Camera-type eye (tissue), 1 donor: ENCODE results near the genes NKX2-4 and THBD.

- RAMPAGE, long total RNA: no peak
Observed at GRCh38 chr20:20472341-20473034, 104.6 kb downstream of the INSM1 start.

DNA sequence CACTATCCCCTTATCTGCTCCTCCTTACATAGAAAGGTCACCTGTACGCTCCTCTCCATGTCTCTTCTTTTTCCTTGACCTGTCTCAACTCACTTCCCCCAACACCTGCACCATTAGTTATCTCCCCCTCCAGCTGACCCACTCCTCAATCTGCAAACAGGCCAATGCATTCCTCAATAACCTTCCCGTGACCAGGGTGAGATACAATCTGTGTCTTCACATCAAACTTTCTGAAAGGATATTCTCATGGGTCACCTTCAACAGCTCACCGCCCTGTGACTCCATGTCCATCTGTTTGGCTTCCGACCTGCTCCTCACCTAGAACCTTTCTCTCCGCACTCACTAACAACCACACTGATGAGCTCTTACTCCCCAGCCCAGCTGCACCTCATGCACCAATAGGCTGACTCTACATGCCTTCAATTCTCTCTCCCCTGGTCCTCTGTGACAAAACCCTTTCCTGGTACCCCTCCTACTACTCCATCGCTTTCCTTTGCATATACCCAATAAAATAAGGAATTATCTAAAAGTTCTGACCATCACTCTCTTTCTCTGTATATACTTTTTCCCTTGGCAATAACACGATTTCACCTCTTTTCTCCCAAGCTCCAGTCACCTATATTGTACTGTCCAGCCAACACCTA lies 33.8 kb downstream of the RALGAPA2 start:
- RAMPAGE, long total RNA: no peak

DNA sequence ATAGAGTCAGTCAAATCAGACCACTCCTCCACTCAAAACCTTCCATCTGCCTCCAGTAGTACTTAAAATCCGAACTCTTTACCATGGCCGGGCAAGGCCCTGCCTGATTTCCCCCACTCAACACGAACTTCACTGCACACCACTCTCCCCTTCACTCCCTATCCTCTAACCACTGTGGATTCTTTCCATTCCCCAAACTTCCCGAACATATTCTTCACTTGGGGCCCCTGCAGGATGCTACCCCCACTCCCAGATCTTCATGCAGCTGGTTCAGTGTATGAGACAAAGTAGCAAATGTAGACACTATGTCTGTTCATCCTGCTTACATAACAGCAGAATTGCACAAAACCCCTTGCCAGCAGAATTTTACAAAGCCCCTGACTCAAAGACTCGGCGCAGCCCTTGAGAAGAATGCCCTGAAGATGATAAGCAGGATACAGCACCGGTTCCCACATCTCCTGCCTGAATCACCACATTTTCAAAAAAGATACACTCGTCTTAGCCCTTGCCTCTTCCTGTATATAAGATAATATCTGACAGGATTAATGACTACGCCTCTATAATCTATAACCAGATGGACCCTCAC lies 29.0 kb downstream of the RALGAPA2 start:
- RAMPAGE, long total RNA: no peak

- RAMPAGE, long total RNA: no peak
Observed at GRCh38 chr20:21179637-21180187, 53.8 kb downstream of the KIZ start.

GRCh38 chr20:21189631-21189998 lies 63.7 kb downstream of the KIZ start:
- RAMPAGE, long total RNA: no peak

GRCh38 chr20:21390923-21391874 lies 6.1 kb downstream of the NKX2-4 start:
- RAMPAGE, long total RNA: no peak

DNA sequence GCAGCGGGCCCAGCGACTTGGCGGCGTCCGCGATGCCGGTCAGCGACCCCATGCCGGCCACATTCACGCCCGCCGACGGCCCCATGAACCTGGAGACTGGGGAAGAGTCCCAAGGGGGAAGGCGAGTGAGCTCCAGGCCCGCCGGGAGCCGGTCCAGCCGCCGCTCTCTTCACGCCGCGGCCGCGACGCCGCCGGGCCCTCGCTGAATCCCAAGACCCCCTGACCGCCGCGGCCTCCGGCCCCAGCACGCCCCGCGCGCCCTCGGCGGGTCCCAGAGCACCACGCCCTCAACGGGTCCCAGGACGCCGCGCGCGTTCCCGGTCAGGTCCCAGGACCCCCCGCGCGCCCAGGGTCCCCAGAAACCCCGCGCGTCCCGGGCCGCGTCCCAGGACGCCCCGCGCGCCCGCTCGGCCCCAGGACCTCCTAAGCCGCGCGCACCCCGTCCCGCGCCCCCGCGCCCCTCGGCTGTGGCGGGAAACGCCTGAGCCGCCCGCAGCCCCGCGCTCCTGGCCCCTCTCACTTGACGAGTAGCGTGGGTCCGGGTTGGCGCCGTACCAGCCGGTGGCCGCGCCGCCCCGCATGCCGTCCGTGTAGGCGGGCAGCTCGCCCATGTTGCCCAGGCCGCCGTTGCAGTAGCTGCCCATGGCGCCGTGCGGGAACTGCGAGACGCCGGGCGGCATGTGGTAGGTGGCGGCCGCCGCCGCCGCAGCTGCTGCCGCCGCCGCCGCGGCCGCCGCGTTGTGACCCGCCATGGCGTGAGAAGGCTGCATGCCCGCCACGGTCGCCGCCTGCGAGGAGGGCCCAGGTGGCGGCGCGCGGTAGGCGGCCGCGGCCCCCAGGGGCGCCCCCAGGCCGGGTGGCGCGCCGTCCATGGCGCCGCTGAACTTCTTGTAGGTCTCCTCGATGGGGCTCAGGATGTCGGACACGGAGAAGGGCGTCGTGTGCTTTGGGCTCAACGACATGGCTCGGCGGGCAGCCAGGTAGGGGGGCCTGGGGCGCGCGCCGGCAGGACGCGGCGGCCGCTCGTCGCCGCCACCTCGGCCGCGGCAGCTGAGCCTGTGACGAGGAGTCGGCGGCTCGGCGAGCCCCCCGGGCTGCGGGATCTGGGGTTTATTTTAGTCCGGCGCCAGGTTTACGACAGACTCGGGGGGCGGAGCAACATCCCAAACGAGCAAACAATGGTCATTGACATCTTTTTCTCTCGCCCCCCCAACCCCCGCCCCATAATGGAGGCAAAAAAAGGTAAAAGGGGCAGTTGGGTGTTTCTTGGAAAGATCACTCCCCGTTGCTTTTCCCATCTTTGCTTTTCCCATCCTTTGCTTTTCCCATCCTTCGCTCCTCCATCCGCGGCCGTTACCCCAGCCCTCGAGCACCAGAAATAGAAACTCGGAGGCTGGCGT lies at the start of gene NKX2-4:
NKX2-4 (minus strand) TSS at position 1,089 of the 1,400 bp plus-strand sequence.
- RAMPAGE, long total RNA: no peak

- RAMPAGE, long total RNA: no peak
Observed at GRCh38 chr20:21472948-21473328, 40.9 kb downstream of the NKX2-2 start.

DNA sequence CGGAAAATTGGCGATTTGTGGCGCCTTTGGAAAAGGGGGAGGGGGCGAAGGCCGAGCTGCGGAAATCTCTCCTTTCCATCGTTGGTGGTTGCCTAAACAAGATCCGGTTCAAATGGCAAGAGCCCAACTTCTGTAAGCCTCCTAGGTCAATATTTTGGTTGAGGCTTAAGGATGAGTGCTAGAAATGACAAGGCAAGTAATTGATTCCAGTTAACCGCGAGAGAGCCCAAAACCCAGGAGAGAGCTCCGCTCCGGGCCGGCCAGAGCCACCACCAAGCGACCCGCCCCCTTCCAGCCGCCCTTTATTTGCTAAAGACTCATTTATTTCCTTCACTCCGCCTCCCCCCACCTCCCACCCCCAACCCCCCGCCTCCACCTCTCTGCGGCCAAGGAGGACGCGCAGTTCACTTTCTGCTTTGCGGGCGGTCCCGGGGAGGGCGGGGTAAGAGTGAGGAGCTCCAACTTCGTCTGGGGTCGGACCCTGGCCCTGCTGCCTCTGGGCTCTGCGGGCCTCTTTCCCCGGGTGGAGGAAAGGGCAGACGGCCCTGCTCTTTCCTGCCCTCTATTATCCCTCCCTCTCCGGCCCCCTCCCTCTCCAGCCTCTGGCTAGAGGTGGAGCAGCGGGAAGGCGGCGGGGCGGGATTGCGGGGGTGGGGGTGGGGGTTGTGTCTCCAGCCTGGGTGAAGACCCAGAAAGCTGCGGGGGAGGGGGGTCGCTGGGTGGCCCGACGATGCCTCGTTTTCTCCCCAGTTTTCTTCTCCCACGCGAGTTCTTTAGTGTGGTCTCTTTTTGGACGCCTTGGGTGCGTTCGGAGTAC lies 965 bp upstream of the NKX2-2 start:
- RAMPAGE, long total RNA: no peak

GRCh38 chr20:21530006-21530257 lies 16.1 kb upstream of the NKX2-2 start:
- RAMPAGE, long total RNA: no peak

DNA sequence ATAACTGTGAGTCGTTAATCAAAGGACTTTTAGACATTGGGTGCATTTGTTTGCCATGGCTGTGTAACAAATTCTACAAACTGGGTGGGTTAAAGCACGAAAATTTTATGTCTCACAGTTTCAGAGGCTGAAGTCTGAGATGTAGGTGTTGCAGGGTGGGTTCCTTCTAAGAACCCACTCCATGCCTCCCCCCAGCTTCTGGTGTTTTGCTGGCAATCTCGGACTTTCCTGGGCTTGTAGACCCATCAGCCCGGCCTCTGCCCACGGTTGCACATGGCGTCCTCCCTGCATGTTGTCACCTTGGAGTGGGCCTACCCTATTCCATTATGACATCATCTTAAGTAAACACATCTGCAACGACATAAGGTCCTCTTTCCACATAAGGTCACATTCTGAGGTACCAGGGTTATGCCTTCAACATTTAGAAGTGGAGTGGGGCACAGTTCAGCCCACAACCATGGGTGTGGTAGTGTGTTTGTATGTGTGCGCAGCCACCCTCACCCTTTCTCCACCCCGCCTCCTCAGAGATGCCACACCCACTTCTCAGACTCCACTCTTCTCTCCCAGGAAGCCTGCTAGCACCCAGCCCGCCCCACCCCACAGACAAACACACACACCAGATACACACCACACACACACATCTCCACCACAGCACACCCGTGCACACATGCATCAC lies 113.0 kb downstream of the FOXA2 start:
- RAMPAGE, long total RNA: no peak

DNA sequence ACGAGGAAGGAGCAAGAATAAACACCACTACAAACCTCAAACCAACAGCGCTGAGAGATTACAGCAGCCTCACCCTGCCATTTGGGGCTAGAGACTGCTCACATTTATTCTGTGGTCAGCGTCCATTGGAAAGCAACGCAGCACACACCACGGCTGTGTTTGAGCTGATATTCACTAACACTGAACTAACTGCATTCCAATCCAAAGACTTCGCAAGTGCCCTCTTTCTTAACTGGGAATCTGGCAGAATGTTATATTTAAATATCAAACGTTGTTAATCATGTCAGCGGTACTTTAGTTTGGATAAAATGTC lies 94.6 kb downstream of the FOXA2 start:
- RAMPAGE, long total RNA: no peak

GRCh38 chr20:22578194-22578714 lies 6.1 kb downstream of the FOXA2 start:
- RAMPAGE, long total RNA: no peak

DNA sequence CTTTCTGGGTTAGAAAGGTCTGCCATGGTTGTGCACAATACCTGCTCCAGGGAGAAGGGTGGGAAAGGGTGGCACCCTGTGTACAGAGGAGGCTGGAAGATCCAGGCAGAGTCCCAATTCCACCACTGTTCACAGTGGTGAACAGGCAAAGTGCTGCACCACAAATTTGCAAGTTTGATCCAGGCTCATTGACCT lies 4.1 kb downstream of the FOXA2 start:
- RAMPAGE, long total RNA: no peak

DNA sequence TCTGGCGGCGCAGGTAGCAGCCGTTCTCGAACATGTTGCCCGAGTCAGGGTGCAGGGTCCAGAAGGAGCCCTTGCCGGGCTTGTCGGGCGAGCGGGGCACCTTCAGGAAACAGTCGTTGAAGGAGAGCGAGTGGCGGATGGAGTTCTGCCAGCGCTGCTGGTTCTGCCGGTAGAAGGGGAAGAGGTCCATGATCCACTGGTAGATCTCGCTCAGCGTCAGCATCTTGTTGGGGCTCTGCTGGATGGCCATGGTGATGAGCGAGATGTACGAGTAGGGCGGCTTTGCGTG lies 2.0 kb downstream of the FOXA2 start:
- RAMPAGE, long total RNA: no peak

GRCh38 chr20:22584658-22585807 lies 661 bp upstream of the FOXA2 start:
- RAMPAGE, long total RNA: no peak

DNA sequence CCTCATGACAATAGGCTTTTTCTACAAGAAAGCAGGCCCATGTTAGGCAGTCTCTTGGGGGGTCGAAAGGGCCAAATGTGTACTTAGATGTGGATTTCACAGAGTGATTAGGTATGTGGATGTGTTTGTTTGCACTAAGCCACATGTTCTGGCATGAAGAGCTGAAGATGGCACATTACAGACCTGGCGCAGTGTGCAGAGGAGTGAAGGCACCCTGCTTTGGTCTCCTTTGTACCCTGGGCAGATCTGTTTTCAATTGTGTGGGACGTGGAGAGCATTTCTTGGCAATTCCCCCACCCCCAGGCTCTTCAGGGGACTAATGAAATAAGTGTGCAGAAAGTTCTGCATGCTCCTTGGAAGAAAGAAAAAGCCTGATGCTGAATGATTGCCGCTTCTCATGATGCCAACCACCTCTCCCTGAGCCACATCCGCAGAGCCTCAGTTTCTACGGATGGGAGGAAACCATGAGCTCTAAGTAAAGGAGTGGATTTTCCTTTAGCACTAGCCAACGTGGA lies 50.8 kb upstream of the SSTR4 start:
- RAMPAGE, long total RNA: no peak

DNA sequence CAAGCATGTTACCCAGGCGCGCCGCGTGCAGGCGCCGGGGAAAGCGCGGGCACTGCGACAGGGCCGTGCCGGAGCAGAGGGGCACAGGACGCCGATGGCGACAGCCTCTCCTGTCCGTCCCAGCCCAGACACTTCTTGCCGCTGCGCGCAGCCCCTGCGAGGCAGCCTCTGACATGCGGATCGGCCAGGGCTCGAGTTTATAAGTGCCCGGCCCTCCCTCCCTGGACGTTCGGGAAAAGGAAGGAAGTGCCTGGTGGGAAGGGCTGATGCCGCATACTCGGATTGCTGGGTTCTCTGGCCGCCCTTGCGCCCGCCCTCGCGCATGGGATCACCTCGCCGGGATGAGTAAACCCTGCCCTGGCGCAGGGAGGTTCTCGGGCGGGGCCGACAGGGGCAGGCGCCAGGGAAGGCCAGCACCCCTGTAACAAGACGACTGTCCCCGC lies at the start of gene THBD:
THBD (minus strand) TSS at position 175 of the 443 bp plus-strand sequence.
- RAMPAGE, long total RNA: no peak

DNA sequence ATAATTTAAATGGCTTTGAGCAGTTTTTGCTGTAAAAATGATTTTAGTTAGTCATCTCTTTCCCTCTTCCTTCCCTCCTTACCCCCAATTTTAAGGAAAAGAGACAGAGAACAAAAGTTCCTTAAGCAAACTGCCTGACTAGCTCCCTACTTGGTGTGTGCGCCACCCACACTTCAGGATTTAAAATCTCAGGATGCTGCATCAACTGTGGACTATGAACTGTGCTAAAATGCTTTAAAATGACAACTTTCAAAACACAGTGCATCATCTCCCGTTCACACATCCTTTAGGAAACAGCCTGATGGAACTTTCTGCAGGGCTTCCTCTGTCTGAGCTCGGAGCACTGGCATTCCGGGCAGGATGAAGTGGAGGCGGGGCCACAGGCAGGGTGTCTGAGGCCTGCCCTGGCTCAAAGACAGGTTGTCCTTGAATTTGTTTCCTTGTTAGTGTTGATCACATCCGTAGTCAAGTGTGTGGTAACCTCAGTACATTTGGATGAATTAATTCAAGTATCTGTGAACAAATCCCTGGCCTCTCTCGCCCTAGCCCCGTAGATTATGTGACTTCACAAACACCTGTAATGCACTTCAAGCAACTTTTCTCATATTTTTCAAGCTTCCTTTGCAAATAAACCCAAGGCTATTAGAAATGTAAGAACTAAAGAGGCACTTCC lies 3.3 kb downstream of the CD93 start:
- RAMPAGE, long total RNA: no peak

GRCh38 chr20:23116712-23117466 lies 30.8 kb upstream of the CD93 start:
- RAMPAGE, long total RNA: no peak